ENCODE measurements around a stretch of chr4.

- RRBS = no CpG with 5 or more reads among the region's 5 CpGs
Observed at GRCh38 chr4:89316764-89317568, 9.4 kb upstream of the GPRIN3 start.

DNA sequence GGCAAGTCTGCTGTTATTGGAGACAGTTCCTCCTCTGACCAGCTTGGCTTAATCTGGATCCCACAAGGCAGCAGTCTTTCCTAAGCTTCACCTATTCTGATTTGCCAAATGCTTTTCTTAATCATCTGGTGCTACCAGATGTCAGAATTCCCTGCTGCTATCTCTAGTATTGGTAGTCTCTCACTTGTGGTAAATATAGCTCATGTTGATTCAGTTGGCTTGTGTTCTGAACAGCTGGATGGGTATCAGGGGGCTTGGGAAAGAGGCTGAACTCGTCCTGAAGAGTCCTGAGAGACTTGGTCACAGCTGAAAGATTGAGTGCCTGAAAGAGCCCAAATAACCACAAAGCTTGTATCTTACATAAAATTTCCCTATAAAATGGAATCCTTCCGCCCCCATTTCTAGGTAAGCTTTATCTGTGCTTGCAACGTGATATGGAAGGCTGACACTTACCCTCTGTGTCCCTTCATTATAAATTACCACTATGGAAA lies 104.0 kb upstream of the GPRIN3 start:
- RRBS = no CpG with 5 or more reads among the region's 3 CpGs

- RRBS = no CpG with 5 or more reads among the region's 5 CpGs
Observed at GRCh38 chr4:89492750-89493414, 185.3 kb upstream of the GPRIN3 start.

DNA sequence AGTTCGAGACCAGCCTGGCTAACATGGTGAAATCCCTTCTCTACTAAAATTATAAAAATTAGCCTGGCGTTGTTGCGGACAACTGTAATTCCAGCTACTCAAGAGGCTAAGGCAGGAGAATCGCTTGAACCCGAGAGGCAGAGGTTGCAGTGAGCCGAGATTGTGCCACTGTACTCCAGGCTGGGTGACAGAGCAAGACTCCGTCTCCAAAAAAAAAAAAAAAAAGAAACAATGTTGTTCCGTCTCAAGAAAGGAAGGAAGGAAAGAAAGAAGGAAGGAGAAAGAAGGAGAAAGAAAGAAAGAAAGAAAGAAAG lies 805.4 kb downstream of the CCSER1 start:
- RRBS = no CpG with 5 or more reads among the region's 8 CpGs

DNA sequence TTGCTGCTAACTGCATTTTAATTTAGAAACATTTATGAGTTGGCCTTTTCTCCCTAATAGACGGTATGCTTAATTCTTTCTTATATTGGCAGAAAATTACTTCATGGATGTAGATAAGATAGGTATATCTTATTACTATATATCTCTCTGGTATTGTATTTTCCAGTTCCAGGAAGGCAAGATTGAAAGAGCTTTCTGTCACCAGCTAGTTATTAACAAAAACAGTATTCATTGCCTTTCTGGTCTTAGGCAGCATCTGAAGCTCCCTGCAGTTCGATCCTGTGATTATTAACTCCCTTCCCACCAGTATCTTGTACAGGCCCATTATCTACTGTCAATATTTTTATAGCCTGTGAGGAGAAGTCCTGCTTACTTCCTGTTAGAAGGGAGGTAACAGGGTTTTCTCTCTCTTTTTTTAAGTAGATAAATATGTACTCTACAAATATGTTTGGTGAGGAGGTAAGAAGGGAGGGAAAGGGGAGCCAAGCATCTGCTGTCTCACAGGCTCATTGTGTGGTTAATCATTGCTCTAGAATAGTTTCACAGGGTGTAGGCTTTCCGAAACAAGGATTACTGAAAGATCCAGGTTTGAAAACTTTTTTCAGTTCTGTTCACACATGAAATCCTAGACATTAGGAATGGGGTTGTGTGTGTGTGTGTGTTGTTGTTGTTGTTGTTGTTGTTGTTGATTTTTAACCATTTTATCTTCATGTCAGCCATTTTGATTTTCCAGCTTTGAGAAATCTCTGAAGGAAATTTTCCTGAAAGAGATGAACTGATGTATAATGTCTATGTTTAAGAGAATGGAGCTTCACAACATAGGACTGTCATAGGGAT lies 14.1 kb downstream of the ATOH1 start:
- RRBS = no CpG with 5 or more reads among the region's 3 CpGs

GRCh38 chr4:94147953-94148455 lies 59.7 kb upstream of the SMARCAD1 start:
- RRBS = no CpG with 5 or more reads among the region's 11 CpGs

DNA sequence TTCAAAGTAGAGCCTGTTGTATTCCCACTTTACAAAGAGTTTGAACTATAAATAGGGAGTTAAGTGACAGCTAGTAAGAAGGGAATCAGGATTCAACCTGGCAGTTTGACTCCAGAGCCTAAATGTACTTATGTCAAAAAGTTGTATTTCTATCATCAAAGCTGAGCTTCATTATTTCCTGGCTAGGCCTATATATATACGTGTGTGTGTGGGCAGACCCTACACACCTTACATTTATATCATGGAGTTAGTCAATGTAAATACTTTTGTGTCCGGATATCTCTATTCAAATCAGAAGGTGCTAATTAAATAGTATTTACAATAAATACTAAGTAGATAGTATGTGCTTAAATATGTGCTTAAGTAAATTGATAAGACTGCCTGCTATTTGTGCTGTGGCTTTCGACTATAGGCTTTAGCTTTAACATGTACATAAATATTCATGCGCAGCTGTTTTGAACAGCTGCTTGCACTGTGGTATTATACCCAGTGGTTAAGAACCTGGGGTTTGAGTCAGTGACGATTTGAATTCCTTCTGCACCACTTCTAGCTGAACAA lies 37.4 kb downstream of the HPGDS start:
- RRBS = no CpG with 5 or more reads among the region's 5 CpGs

DNA sequence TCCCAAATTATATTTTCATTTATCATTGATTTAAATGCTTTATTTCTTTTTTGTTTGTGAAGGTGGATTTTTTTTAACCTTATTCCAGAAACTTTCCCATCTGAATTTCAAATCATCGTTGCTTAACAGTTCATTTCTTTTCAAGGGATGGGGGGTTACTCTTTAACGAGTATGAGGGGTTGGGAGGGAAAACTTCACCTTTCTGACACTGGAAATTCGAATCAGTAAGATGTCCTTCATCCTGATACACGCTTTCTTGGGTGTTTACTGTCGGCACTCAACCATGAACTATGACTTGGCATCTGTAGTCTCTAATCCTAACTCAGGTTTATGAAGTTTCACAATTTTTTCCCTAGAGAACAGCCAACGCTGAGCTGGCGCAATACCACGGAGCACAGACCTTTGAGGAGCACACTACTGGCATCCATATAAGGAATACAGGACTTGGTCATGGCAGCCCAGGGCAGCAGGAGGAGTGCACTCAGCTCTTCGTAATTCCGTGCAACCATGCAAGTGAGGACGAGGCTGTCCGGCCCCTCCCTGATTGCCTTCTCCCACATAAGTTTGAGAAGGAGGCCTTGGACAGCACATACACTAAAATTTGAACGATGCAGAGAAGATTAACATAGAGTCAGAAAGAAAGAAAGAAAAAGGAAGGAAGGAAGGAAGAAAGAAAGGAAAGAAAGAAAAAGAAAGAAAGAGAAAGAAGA lies 41.1 kb upstream of the PDLIM5 start:
- RRBS = no CpG with 5 or more reads among the region's 13 CpGs

- RRBS = no CpG with 5 or more reads among the region's 3 CpGs
Observed at GRCh38 chr4:94487301-94487793, 35.6 kb downstream of the PDLIM5 start.

- RRBS = no CpG with 5 or more reads among the region's 3 CpGs
Observed at GRCh38 chr4:94519855-94520498, 68.2 kb downstream of the PDLIM5 start.

GRCh38 chr4:94598146-94598606 lies 146.4 kb downstream of the PDLIM5 start:
- RRBS = no CpG with 5 or more reads among the region's 3 CpGs

GRCh38 chr4:95051322-95051869 lies 293.6 kb downstream of the BMPR1B start:
- RRBS = 67% methylated on average over 3 of the region's 13 CpGs

DNA sequence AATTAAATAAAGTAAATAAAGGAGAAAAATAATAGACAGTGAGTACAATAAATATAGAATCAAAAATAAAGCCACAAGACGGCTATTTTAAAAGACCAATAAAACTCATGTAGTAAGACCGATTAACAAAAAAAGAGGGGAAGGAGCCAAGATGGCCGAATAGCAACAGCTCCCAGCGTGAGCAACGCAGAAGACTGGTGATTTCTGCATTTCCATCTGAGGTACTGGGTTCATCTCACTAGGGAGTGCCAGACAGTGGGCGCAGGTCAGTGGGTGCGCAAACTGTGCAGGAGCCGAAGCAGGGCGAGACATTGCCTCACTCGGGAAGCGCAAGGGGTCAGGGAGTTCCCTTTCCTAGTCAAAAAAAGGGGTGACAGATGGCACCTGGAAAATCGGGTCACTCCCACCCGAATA lies 239.8 kb downstream of the STPG2 start:
- RRBS = no CpG with 5 or more reads among the region's 13 CpGs

DNA sequence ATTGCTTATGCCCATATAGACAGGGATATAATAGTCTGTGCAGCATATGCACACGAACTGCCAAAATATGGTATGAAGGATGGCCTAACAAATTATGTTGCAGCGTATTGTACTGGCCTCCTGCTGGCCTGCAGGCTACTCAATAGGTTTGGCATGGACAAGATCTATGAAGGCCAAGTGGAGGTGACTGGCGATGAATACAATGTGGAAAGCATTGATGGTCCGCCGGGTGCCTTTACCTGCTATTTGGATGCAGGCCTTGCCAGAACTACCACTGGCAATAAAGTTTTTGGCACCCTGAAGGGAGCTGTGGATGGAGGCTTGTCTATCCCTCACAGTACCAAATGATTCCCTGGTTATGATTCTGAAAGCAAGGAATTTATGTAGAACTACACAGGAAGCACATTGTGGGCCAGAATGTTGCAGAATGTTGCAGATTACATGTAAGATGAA lies 117.7 kb downstream of the STPG2 start:
- RRBS = no CpG with 5 or more reads among the region's 5 CpGs

- RRBS = no CpG with 5 or more reads among the region's 12 CpGs
Observed at GRCh38 chr4:98262463-98263111, 1.4 kb downstream of the RAP1GDS1 start.

- RRBS = no CpG with 5 or more reads among the region's 20 CpGs
Observed at GRCh38 chr4:98467502-98467930, 190.9 kb downstream of the TSPAN5 start.

DNA sequence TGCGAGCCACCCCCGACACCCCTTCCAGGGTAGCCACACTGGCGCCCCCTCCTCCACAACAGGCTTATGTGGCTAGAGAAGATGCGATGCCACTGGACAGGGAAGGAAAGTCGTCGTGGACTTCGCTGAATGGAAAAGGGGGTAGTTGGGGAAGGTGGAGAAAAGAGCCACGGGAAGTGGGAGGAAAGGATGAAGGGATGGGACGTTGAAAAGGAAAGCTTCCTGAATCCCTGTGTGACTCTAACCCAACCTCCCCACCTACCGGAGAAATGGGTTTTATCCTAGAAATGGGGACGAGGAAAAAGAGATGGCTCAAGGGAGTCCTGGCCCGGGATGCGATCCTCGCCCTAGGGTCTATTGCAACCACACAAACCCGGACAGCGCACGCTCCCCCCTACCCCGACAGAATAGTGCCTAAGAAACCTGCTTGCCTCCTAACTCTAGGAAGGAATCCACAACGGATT lies 657 bp upstream of the TSPAN5 start:
- RRBS = 20% methylated on average over 2 of the region's 19 CpGs

DNA sequence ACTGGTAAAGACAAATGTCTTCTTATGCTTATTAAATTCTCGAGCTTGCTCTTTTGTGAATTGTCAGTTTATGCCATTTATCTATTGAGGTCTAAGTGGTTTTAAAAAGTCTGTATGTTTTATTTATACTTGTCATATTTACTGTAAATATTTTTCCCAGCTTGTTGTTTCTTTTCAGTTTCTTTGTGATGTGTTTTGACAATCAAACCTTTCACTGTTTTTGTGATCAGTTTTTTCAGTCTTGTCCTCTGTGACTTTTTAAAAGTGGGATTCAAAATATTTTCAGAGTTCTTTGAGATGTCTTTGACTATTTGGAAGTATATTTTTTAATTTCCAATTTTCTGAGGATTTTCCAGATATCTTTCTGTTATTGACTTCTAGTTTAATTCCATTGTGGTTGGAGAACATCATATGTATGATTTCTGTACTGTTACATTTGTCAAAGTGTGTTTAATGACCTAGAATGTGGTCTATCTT lies 117.7 kb downstream of the EIF4E start:
- RRBS = no CpG with 5 or more reads among the region's 1 CpG

GRCh38 chr4:98874490-98875130 lies 54.3 kb downstream of the EIF4E start:
- RRBS = no CpG with 5 or more reads among the region's 14 CpGs

- RRBS = no CpG with 5 or more reads among the region's 2 CpGs
Observed at GRCh38 chr4:99395067-99395345, 40.1 kb downstream of the ADH7 start.